CMK (cell line): ENCODE measurements around a stretch of chr3.

GRCh38 chr3:53633237-53633806 lies 138.9 kb downstream of the CACNA1D start:
- RRBS, result no CpG with 5 or more reads among the region's 8 CpGs

- RRBS, result no CpG with 5 or more reads among the region's 9 CpGs
Measured at GRCh38 chr3:53673225-53673979, 172.8 kb downstream of the CHDH start.

- RRBS, result no CpG with 5 or more reads among the region's 30 CpGs
Measured at GRCh38 chr3:53927151-53927991, 35.7 kb upstream of the SELENOK start.

- RRBS, result no CpG with 5 or more reads among the region's 25 CpGs
Measured at GRCh38 chr3:54033634-54034303, 88.6 kb upstream of the CACNA2D3 start.

DNA sequence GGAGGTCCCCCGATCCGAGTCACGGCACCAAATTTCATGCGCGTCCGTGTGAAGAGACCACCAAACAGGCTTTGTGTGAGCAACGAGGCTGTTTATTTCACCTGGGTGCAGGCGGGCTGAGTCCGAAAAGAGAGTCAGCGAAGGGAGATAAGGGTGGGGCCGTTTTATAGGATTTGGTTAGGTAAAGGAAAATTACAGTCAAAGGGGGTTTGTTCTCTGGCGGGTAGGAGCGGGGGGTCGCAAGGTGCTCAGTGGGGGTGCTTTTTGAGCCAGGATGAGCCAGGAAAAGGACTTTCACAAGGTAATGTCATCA lies 288.2 kb downstream of the LRTM1 start:
- RRBS, result no CpG with 5 or more reads among the region's 14 CpGs

DNA sequence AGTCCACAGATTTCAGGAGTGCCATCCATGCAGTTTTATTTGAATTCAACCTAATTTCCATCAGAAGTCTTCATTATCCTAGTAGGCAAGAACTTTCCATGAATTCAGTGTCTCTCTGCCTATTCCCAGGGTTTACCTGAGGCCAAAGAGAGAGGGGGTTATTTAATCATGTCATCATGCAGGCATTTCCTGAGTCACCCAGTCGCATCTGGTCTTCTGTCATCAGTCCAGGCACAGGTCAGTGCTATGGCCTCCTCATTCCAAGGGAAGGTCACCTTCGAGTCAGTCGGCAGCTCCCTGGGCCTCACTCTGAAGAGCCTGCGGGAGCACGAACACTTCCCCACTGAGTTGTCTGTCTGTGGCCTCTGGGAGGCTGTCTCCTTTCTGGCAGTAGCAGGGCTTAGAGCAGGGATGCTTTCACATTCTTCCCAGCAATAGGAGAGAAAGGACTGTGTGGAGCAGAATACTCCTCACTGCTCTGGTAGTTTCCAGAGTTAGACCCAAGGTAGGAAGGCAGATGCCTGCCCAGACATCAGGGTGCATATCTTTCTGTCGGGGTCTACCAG lies 26.2 kb upstream of the LRTM1 start:
- RRBS, result no CpG with 5 or more reads among the region's 6 CpGs

GRCh38 chr3:55446859-55447318 lies 40.2 kb downstream of the WNT5A start:
- RRBS, result no CpG with 5 or more reads among the region's 8 CpGs

DNA sequence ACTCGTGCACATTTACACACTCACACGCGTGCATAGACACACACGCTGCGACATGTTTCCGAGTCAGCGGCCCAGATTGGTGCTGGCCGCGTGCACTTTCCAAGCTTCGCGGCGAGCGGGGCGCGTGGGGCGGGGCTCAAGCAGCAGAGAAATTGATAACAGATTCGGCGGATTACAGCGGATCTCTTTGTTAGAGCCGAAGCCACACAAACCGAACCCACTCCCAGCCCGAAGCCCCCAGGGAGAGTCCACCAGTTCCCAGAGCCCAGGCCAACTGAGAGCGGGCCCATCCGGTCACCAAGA lies 4.2 kb downstream of the WNT5A start:
- RRBS, result 100% methylated on average over 1 of the region's 24 CpGs

DNA sequence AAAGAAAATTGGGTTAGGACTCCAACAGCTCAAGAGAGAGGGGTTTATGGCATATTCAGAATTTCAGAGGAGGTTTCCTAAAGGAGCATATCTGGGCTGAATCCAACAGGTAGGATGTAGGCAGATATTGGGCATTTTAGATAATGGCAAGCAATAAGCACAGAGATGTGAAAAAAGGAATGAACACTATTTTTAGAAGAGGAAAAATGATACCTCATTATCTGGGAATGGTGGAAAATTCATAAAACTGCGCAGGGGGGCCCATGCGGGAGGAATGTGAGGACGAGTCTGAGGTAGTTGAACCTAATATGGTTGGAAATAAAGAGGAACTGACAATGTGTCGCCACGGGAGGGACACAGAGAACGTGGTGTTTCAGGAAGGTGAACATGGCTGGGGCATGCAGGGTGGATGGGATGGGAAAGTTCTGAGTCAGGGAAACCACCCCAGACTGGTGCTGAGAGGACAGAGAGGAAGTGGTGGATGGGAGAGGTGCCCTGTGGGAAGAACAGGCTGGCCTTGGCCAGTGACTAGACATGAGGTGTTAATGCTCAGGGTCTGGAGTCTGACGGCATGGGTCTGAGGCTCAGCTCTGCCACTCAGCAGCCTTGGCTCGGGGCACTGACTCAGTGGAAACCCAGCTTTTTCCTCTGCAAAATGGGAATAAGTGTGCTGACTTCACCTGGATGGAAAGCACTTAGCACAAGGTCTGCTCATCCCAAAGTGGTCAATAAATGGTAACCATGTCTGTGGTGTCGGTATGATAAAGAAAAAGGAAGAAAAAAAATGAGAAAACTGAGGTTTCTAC lies 137.1 kb upstream of the WNT5A start:
- RRBS, result no CpG with 5 or more reads among the region's 9 CpGs

DNA sequence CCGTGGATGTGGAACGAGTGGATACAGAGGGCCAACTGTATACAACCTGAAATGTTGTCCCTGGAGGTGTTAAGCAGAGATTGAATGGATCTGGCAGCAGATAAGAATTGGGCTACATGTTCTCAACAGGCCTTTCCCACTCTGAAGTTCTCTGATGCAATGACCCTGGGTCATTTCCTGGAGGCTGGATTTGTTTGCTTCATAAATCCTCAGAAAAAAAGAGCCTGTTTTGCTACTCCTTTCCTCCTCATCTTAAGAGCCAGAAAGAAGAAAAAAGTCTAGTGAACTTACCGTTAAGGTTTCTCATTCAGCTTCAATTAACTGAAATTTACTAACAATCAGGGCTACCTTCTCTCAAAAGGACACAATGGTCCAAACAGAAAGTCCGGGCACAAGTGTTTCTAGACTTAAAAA lies 6.6 kb downstream of the ARHGEF3 start:
- RRBS, result no CpG with 5 or more reads among the region's 4 CpGs

- RRBS, result 100% methylated on average over 2 of the region's 16 CpGs
Measured at GRCh38 chr3:56801446-56801801, 325 bp downstream of the ARHGEF3 start.

DNA sequence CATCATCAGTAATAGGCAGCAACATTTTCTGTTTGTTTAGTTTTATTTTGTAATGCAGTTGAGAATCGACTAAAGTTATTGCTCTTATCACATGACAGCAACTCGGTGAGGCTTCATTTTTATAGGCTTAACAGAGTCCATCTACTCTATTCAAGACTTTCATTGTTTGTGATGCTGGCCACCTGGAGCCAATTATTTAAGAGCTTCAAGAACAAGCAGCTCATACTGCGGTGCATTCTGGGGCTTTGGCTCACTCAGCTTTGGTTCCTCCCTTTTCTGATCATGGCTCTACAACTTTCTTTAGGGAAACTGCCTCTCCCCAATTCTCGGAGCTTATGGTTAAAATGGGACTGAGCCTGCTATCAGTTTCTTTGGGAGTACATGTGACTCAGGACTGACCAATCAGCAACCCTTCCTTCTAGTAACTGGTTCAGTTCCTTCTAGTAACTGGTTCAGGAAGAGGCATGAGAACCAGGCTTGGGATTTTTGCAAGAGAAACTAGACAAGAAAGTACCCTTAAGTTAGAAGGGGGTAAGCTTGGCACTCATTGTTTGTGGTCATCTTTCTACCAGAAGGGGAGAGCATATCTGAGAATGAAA lies 23.9 kb upstream of the ARHGEF3 start:
- RRBS, result no CpG with 5 or more reads among the region's 4 CpGs

GRCh38 chr3:56879305-56879885 lies 77.6 kb upstream of the ARHGEF3 start:
- RRBS, result no CpG with 5 or more reads among the region's 3 CpGs

GRCh38 chr3:56915642-56915893 lies 113.8 kb upstream of the ARHGEF3 start:
- RRBS, result no CpG with 5 or more reads among the region's 1 CpG

DNA sequence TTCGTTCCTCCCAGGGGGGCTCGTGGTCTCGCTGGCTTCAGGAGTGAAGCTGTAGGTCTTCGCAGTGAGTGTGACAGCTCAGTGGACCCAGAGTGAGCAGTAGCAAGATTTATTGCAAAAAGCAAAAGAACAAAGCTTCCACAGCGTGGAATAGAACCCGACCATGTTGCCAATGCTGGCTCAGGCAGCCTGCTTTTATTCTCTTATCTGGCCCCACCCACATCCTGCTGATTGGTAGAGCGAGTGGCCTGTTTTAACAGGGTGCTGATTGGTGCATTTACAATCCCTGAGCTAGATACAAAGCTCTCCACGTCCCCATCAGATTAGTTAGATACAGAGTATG lies 95.7 kb downstream of the DNAH12 start:
- RRBS, result no CpG with 5 or more reads among the region's 8 CpGs

DNA sequence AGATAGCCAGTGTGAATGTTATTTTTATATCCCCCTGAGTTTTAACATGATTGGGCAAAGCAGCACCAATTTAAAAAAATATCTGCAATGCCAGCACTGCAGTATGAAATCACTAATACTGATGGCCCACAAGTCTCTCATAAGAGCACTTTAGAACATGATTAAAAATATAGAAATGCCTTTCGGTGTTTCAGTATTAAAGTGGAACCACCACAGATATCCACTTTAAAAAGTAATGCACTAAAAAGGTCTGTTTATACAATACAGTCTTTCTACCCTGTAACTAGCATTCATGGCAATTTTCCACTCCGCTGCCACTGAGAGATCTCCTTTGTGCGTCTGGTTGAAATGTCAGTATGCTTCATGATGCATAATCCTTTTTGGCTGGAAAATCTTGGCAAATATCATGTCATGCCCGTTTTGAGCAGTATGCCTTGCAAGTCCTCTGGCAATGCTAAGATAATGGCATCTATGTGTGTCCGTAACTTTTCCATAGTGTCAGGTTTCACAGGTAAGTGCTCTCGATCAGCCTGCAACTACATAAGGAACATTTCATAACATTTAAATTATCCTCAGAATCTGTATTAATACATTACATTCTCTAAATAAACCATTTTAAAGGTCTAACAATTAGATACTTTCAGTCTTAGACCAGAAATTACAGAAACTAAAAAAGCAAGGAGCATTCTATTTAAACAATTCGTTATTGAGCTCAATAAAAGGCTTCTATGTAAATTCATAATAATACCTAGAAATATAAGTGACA lies 30.8 kb upstream of the ARF4 start:
- RRBS, result no CpG with 5 or more reads among the region's 7 CpGs

DNA sequence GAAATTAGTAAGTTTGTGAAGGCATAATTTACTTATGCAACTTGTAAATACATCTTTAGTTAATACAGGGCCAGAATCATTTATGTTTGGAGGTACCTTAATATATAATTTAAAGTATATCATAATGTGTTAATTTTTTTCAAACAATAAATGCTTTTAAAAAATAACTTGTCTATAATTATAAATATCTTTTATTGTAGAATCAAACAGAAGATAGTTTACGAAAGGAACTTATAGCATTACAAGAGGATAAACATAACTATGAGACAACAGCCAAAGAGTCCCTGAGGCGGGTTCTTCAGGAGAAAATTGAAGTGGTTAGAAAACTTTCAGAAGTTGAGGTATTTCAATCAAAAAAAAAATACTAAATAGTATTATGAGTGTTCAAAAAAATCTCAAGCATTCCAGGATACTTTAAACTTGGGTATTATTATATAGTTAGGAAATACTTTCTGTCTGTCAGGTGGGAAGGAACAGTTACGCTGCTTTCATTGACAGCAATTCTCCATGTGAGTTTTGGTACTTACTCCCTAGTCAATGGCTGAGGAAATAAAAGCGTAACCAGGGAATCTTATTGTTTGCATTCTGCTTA lies 104.5 kb downstream of the SLMAP start:
- RRBS, result no CpG with 5 or more reads among the region's 4 CpGs

GRCh38 chr3:58000504-58001267 lies 7.5 kb upstream of the FLNB start:
- RRBS, result no CpG with 5 or more reads among the region's 6 CpGs

DNA sequence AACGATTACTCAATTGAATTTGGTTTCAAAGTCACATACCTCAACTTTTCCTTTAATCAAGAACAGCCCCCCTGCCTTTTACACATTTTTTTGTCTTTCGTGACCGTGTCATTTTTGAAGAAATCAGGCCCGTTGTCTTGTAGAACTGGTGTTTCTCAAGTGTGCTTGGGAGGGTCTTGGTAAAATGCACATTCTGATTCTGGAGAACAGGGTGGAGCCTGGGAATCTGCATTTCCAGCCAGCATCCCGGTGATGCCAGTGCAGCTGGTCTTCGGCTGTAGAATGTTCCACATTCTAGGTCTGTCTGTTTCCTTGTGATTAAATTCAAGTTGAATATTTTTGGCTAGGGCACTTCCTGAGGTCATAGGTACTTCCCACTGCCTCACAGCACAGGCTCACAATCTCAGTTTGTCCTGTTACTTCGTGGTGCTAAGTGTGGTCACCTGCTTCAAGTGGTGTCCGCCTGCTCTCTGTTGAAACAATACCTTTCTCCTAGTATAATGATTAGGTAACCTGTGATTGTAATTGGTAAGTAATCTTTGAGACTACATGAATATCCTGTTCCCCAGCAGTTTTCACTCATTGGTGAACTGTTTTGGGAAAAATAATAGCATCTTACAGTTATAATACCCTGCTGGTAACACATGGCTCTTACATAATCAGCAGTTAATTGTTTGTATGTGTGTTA lies 40.1 kb downstream of the FLNB start:
- RRBS, result no CpG with 5 or more reads among the region's 8 CpGs

DNA sequence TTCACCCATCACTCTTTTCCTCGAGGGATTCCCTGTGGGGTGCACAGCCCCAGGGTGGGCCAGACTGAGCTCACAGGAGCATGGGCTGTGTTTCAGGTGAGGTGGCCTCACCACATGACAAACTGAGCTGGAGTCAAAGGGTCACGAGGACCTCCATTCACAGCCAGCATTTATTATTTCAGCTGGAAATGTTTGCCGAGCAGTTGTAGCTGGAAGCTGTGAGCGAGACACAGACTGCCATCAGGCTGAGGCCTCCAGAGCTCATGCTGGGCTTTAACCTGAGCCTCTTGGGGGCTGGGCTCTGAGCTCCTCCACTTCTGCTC lies 57.4 kb downstream of the FLNB start:
- RRBS, result no CpG with 5 or more reads among the region's 4 CpGs